Keratinocyte (primary cell): ENCODE measurements around a stretch of chr3.

GRCh38 chr3:102085711-102086093 lies 236.4 kb downstream of the NFKBIZ start:
CAGE:
- cytosol, long polyA minus RNA: no peak
- cytosol, long polyA plus RNA: no peak
- long polyA plus RNA: no peak
- nucleus, long polyA minus RNA: no peak
- nucleus, long polyA plus RNA: no peak

CAGE:
- cytosol, long polyA minus RNA: no peak
- cytosol, long polyA plus RNA: no peak
- long polyA plus RNA: no peak
- nucleus, long polyA minus RNA: start-site peak on the plus strand at chr3:102124529-102124533, 22 reads
- nucleus, long polyA plus RNA: no peak
These were observed 274.9 kb downstream of the NFKBIZ start for GRCh38 chr3:102124242-102124685.

GRCh38 chr3:102174205-102174855 lies 260.5 kb upstream of the ZPLD1 start:
CAGE:
- cytosol, long polyA minus RNA: no peak
- cytosol, long polyA plus RNA: no peak
- long polyA plus RNA: no peak
- nucleus, long polyA minus RNA: no peak
- nucleus, long polyA plus RNA: no peak

GRCh38 chr3:102180216-102180662 lies 254.6 kb upstream of the ZPLD1 start:
CAGE:
- cytosol, long polyA minus RNA: no peak
- cytosol, long polyA plus RNA: no peak
- long polyA plus RNA: no peak
- nucleus, long polyA minus RNA: no peak
- nucleus, long polyA plus RNA: no peak

DNA sequence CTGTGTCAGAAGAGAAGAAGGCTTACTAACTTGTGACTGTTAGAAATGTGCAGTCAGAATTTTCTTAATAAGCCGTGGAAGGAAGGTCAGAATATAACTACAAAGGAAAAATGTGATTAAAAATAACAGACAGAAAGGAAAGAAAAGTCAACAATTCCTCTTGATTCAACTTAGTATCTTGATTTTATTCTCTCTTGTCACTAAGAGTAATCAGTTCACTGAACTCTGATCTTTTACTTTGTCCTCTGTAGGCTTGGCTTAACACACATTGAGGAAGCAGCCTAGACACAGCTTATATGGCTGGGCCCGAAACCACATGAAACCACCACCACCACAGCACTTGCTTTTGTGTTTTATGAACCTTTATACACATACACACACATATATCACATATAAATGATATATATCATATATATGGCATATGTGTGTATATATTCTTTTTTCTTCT lies 1233.7 kb upstream of the ALCAM start:
CAGE:
- cytosol, long polyA minus RNA: no peak
- cytosol, long polyA plus RNA: no peak
- long polyA plus RNA: no peak
- nucleus, long polyA minus RNA: no peak
- nucleus, long polyA plus RNA: no peak

GRCh38 chr3:104676132-104676650 lies 690.5 kb upstream of the ALCAM start:
CAGE:
- cytosol, long polyA minus RNA: no peak
- cytosol, long polyA plus RNA: no peak
- long polyA plus RNA: no peak
- nucleus, long polyA minus RNA: no peak
- nucleus, long polyA plus RNA: no peak

DNA sequence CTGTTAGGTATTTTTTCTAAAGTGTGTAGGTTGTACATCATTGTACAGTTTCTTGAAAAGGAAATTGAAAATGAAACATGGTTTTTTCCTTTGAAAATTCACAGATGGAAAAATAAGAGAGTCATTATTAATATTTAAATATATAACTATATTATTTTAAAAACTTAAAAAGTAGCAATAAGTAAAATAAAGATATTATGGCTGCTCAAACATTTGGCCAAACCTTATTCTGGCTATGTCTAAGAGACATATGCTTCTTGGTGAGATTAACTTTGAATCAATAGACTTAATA lies 516.4 kb upstream of the ALCAM start:
CAGE:
- cytosol, long polyA minus RNA: no peak
- cytosol, long polyA plus RNA: no peak
- long polyA plus RNA: no peak
- nucleus, long polyA minus RNA: no peak
- nucleus, long polyA plus RNA: no peak

DNA sequence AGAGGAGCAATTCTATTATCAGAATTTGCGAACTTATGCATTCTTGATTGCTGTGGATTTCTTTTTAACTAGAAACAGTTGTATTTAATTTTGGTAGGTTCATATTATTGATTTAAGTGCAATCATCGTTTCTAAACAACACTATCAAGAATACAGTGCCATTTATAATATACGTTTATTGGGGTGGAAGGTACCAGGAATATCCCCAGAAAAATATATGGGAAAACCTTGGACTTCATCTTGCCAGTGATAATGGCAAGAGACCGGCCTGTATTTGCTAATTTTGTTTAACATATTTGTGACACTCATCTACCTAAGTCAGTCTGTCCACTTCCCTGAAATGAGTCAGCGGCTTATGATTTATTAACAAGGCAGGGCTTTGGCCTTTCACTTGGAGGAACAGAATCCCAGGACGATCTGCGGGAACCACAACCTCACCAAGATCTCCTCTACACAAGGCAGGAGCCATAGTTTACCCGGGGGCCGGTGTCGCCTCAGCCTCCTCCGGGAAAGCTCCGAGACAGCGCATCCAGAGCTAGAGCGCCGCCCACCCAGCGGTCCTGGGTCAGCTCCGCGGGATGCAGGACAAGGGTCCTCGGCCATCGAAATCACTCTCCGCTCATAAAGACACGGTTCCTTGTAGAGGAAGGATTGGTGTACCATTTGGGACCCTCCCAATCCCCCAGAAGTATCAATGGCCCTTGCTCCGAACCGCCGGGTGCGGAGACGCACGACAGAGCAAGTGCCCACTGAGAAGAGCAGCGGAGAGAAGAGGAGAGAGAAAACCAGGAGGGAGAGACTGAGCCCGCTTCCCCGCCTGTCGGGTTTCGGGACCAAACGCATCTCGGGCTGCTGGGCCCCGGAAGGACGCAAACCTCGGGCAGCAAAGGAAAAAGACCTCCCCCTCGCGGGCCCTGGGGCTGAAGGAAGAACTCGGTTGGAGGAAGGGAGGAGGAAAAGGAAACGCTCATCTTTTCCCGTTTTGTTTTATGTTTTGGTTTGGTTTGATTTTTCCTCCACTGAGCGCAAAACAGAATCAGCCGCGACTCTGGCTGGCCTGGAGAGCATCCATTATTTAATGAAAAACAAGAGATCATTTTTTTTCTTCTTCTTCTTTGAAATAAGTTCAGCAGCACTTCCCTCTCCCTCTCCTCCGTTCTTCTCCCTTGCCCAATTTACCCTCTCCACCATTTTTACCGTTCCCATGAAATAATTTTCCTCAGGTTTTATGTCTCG lies 13.1 kb upstream of the ALCAM start:
CAGE:
- cytosol, long polyA minus RNA: no peak
- cytosol, long polyA plus RNA: no peak
- long polyA plus RNA: no peak
- nucleus, long polyA minus RNA: no peak
- nucleus, long polyA plus RNA: no peak

GRCh38 chr3:105364710-105364966 lies 2.1 kb upstream of the ALCAM start:
CAGE:
- cytosol, long polyA minus RNA: no peak
- cytosol, long polyA plus RNA: no peak
- long polyA plus RNA: no peak
- nucleus, long polyA minus RNA: no peak
- nucleus, long polyA plus RNA: no peak

GRCh38 chr3:105414165-105414618 lies 47.5 kb downstream of the ALCAM start:
CAGE:
- cytosol, long polyA minus RNA: no peak
- cytosol, long polyA plus RNA: no peak
- long polyA plus RNA: no peak
- nucleus, long polyA minus RNA: no peak
- nucleus, long polyA plus RNA: no peak

DNA sequence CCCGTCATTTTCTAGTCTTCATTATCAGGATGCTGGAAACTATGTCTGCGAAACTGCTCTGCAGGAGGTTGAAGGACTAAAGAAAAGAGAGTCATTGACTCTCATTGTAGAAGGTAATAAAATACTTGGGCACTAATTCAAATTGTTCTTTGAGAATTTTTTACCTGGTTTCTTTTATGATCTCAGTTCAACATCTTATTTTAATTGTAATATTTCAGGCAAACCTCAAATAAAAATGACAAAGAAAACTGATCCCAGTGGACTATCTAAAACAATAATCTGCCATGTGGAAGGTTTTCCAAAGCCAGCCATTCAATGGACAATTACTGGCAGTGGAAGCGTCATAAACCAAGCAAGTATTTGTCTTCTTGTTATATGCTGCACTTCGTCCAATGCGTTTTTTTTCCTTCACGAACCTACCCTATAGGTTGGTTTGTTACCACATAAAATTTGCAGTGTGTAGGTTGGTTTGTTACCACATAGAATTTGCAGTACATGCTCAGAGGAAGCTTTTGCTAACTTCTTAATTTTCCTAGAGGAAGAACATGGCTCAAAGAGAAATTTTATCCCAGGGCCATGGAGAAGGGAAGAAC lies 180.6 kb downstream of the ALCAM start:
CAGE:
- cytosol, long polyA minus RNA: start-site peak on the plus strand centred at position 61 of the sequence, 69 bp wide, 28 reads
- cytosol, long polyA plus RNA: no peak
- long polyA plus RNA: no peak
- nucleus, long polyA minus RNA: no peak
- nucleus, long polyA plus RNA: no peak

DNA sequence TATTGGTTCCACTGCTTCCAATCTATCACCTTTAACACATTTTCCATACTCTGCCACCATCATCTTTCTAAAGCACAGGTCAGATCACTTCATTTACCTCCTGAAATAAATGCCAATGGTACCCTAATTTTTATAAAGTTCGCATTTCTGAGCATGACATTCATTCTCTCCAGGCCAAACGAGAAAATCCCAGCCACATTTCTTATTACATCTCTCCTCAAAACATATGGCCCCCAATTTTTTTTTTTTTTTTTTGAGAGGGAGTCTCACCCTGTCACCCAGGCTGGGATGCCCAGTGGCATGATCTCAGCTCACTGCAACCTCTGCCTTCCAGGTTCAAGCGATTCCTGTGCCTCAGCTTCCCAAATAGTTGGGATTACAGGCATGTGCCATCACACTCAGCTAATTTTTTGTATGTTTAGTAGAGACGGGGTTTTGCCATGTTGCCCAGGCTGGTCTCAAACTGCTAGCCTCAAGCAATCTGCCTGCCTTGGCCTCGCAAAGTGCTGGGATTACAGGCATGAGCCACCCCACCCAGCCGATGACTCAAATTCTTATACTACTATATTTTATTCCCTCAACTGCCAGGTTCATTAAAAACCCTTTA lies 63.6 kb downstream of the CBLB start:
CAGE:
- cytosol, long polyA minus RNA: no peak
- cytosol, long polyA plus RNA: no peak
- long polyA plus RNA: no peak
- nucleus, long polyA minus RNA: no peak
- nucleus, long polyA plus RNA: no peak

GRCh38 chr3:105836504-105837688 lies 31.9 kb downstream of the CBLB start:
CAGE:
- cytosol, long polyA minus RNA: no peak
- cytosol, long polyA plus RNA: no peak
- long polyA plus RNA: no peak
- nucleus, long polyA minus RNA: no peak
- nucleus, long polyA plus RNA: start-site peak on the minus strand at chr3:105836984-105837284, 101 and 21 reads in 2 replicates

GRCh38 chr3:106945427-106945967 lies 431.7 kb upstream of the CCDC54 start:
CAGE:
- cytosol, long polyA minus RNA: no peak
- cytosol, long polyA plus RNA: no peak
- long polyA plus RNA: no peak
- nucleus, long polyA minus RNA: no peak
- nucleus, long polyA plus RNA: no peak

GRCh38 chr3:107241197-107241843 lies 135.9 kb upstream of the CCDC54 start:
CAGE:
- cytosol, long polyA minus RNA: no peak
- cytosol, long polyA plus RNA: no peak
- long polyA plus RNA: no peak
- nucleus, long polyA minus RNA: no peak
- nucleus, long polyA plus RNA: no peak

GRCh38 chr3:107367427-107367755 lies 9.8 kb upstream of the CCDC54 start:
CAGE:
- cytosol, long polyA minus RNA: no peak
- cytosol, long polyA plus RNA: no peak
- long polyA plus RNA: no peak
- nucleus, long polyA minus RNA: no peak
- nucleus, long polyA plus RNA: no peak

CAGE:
- cytosol, long polyA minus RNA: no peak
- cytosol, long polyA plus RNA: no peak
- long polyA plus RNA: no peak
- nucleus, long polyA minus RNA: no peak
- nucleus, long polyA plus RNA: no peak
These were observed 27.4 kb downstream of the BBX start for GRCh38 chr3:107549981-107550746.

GRCh38 chr3:108001462-108001892 lies 89.4 kb downstream of the CD47 start:
CAGE:
- cytosol, long polyA minus RNA: no peak
- cytosol, long polyA plus RNA: no peak
- long polyA plus RNA: no peak
- nucleus, long polyA minus RNA: no peak
- nucleus, long polyA plus RNA: no peak

DNA sequence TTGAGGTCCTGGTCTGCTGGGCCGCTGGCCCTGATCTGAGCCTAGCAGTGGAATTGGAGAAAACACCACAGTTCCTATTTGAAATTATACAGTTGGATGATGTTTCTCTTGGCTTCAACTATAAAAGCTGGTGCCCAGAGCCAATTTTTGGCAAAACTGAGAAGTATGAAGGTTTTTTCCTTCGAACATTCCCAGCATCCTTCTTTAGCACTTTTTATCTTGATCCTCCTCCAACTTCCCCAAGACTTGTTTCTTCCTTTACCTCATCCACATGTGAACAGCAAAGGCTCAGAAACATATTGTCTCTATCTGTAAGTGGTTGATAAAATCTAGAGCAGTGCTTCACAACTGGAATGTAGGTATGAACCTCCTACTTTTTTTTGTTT lies 83.9 kb downstream of the CD47 start:
CAGE:
- cytosol, long polyA minus RNA: no peak
- cytosol, long polyA plus RNA: no peak
- long polyA plus RNA: no peak
- nucleus, long polyA minus RNA: no peak
- nucleus, long polyA plus RNA: no peak

CAGE:
- cytosol, long polyA minus RNA: no peak
- cytosol, long polyA plus RNA: no peak
- long polyA plus RNA: no peak
- nucleus, long polyA minus RNA: no peak
- nucleus, long polyA plus RNA: no peak
These were observed 34.9 kb downstream of the CD47 start for GRCh38 chr3:108055779-108056433.